Sternocleidomastoid (tissue), 1 donor: Measurements from ENCODE around the genes IFIT3, IFIT1, IFIT5 and HTR7.

- PRO-cap: bidirectional peak, plus-strand start at chr10:88991859, minus-strand start at chr10:88991723
Measured at GRCh38 chr10:88991608-88991939, 976 bp downstream of the FAS start.

DNA sequence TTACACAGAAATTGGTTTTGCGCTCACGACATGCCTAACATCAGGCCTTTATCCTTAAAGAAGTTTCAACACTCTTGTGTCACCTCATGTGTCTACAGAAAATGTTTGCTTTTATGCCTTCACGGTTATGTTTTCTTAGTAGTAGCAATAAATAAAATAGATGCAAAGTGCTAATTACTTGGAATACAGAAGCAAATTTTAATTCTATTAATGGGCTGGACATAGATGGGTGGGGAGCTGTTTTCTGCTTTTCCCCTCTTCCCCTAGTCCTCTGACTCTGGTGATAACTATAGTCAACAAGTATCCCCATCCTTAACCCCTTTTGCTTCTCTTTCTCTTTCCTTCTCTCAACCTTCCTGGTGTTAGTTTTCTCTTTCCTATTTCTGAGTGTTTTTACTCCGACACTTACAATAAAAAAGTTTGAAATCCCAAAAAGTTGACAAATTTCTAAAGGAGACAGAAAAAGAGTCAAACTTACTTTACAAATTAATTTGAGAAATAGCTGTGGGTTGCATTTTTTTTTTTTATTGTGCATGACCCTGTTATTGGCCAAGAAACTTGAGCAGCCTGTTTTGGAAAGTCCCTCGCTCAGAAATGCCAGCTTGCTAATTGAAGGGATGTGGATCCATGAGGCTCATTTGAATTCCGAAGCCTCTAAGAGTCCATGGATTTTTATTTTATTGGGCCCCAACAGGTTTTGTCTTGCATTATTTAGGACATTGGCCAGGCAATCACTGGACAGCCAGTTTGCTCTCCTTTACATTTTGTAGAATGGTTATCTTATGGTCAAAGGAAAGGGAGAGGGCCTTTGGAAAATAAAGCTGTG lies 2.4 kb downstream of the FAS start:
- PRO-cap: unidirectional peak, plus-strand start at position 637 of the sequence

- PRO-cap: no peak
Measured at GRCh38 chr10:89087345-89087780, 96.8 kb downstream of the FAS start.

- PRO-cap: bidirectional peak, plus-strand start at chr10:89207978, minus-strand start at chr10:89207862; bidirectional peak, plus-strand start at chr10:89208382, minus-strand start at chr10:89208287
Measured at GRCh38 chr10:89207680-89208853, 950 bp upstream of the CH25H start.

- PRO-cap: no peak
Measured at GRCh38 chr10:89270119-89270542, 18.6 kb upstream of the LIPA start.

DNA sequence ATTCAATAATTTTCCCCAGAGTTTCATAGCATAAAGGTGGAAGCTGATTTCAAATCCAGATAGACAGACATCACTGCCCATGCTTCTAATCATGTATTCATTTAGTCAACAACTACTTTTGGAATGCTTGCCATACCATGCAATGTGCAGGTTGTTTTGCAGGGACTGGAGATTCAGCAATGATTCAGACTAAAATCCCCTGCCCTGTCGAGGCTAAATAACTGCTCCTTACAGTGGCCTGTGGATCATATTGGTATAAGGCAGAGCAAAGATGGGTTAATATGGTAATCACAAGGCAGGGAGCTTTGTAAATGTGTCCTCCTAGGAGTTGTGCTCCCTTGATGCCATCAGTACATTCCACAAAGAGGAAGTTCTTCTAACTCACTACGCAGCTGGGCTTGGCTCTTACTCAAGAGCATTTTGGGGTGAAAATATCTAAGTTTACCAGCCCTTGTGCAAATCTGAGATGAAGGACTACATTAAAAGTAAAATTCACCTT lies 647 bp upstream of the IFIT2 start:
- PRO-cap: no peak

GRCh38 chr10:89327540-89328647 lies at the start of gene IFIT3:
IFIT3 (plus strand) TSS chr10:89327997.
- PRO-cap: bidirectional peak, plus-strand start at chr10:89327999, minus-strand start at chr10:89327829

DNA sequence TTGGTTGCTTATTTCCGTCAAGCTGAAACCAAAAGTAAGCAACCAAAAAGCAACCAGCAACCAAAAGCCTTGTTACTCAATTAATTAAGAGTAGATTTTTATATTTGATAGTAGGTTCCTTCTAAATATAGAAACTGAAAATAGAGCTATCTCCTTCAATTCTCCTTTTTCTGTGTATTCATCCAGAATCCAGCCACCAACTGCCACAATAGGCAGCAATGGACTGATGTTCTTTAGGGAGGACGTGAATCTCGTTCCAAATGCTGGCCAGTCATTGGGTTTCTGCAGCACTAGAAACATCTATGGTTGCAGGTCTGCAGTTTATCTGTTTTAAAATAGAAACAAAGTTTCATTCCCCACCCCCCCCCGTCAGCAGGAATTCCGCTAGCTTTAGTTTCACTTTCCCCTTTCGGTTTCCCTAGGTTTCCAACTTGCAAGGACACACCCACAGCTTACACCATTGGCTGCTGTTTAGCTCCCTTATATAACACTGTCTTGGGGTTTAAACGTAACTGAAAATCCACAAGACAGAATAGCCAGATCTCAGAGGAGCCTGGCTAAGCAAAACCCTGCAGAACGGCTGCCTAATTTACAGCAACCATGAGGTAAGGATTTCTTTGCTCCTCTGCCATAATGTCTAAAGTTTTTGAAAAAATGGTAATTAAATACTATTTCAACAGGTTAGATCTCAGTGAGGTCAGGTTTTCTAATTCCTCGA lies at the start of gene IFIT1:
Gene IFIT1, plus strand, starts transcription at position 511 of the 718 bp plus-strand sequence.
- PRO-cap: bidirectional peak, plus-strand start at position 511 of the sequence, minus-strand start at position 284 of the sequence

- PRO-cap: bidirectional peak, plus-strand start at chr10:89414568, minus-strand start at chr10:89414493; bidirectional peak, plus-strand start at chr10:89414747, minus-strand start at chr10:89414700
Measured at GRCh38 chr10:89413904-89414924, at the start of gene IFIT5. IFIT5 (plus strand) TSS chr10:89414568.

DNA sequence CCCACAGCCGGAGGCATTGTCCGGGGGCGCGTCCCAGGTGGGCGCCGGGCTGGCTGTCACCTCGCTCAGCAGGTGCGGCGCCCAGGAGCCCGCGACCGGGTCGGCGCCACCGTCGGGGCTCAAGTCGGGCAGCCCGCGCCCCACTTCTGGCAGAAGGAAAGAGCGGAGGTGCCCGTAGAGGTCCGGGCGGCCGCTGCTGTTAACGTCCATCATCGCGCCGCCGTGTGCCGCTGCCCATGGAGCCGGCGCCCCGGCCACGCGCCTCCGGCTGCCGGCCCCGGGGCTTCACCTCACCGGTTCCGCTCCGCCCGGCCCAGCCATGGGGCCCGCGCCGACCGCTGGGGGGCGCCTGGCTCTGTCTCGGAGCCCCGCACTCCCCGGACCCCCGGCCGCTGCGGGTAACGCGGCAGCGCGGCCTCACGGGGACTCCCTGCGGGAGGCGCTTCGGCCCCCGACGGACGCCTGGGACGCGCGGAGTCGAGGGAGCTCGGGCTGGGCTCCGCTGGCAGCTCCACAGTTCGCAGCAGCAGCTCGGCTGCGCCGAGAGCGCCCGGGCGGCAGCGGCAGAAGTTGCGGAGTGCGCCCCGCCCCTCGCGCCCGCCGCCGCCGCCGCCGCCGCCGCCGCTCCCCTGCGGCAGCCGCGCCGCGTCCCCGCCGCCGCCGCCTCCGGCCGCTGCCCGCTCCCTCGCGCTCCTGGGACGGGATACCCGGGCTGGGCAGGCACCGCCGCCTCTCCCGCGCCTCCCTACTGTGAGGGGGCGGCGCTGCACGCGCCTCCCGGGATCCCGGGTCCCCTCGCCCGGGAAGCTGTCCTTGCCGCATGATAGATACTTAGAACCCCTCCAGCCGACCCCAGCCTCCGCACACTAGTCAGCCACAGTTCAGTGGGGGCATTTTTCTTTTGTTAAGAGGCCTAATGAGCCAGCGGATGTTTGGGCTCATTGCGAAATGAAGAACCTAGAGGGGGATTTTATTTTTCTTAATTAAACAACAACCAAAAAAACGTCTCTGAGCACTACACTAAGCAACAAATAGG lies at the start of gene HTR7:
Gene HTR7, minus strand, starts transcription at position 581 of the 1,036 bp plus-strand sequence.
- PRO-cap: bidirectional peak, plus-strand start at position 637 of the sequence, minus-strand start at position 542 of the sequence

GRCh38 chr10:90912752-90913643 lies 7.9 kb downstream of the ANKRD1 start:
- PRO-cap: no peak

GRCh38 chr10:91006465-91006834 lies 85.6 kb upstream of the ANKRD1 start:
- PRO-cap: no peak

DNA sequence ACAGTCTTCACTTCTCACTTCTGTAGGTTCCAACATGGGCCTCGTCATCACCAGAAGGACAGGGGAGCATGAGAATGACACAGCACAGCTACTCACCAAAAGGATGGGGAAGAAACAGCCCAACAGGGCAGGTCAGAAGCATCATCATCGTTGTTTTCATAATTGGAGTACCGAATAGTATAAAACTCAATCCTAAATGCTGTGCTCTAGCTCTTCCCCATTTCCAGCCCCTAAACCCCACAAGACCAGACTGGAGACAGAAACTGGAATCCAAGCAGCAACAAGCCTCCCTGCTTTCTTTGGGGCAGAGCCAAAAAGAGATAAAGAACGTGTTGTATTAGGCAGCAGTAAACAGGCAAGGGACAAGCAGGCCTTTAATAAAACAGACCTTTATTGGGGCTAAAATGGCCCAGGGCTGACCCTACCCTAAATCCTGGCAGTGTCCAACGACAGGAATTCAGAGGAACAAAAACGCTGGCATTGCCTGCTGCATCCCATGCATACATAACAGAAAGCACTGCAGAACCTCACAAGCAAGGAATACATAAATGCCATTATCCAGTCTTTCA lies 102.4 kb upstream of the ANKRD1 start:
- PRO-cap: no peak

GRCh38 chr10:91161722-91162534 lies 58.5 kb upstream of the PCGF5 start:
- PRO-cap: unidirectional peak, plus-strand start at chr10:91162363; unidirectional peak, plus-strand start at chr10:91162489

- PRO-cap: no peak
Measured at GRCh38 chr10:91170839-91171695, 49.4 kb upstream of the PCGF5 start.

- PRO-cap: no peak
Measured at GRCh38 chr10:91243502-91244370, 23.3 kb downstream of the PCGF5 start.

DNA sequence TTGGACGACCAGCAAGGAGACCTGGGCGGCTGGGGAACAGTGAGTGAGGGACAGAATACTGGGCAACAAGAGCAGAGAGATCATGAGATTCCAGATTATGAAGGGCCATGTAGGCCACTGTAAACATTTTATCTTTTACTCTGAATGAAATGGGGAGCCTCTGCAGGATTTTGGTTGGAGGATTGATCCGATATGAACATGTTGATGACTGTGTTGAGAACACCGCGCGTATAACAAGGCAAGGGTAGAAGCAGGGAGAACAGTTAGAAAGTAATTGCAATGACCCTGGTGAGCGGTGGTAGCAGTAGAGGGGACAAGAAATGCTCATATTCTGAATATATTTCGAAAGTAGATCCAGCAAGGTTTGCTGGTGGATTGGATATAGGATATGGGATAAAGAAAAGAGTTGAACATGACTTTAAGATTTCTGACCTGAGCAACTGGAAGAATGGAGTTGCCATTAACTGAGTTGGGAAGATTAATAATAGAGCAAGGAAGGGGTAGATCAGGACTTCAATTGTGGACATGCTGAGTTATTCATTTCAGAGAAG lies 24.0 kb downstream of the PCGF5 start:
- PRO-cap: no peak

- PRO-cap: no peak
Measured at GRCh38 chr10:91298134-91298794, 77.8 kb downstream of the PCGF5 start.

GRCh38 chr10:91556554-91556915 lies 76.3 kb downstream of the PPP1R3C start:
- PRO-cap: no peak

GRCh38 chr10:91589140-91589617 lies 43.7 kb downstream of the PPP1R3C start:
- PRO-cap: no peak